Skeletal muscle tissue (tissue), 7 donors: ENCODE measurements around a stretch of chr16.

GRCh38 chr16:67000130-67001500, 12.2 kb downstream of the CES4A start:
- PRO-cap, 3 experiments = no peak in any of the 3 experiments
- RAMPAGE, long total RNA = no peak
- RRBS, 2 experiments = 4% methylated on average over 13 to 17 of the region's 101 CpGs

- PRO-cap, 3 experiments = no peak in any of the 3 experiments
- RAMPAGE, long total RNA = no peak
- RRBS, 2 experiments = no CpG with 5 or more reads among the region's 1 CpG
Measured at GRCh38 chr16:67038907-67039324, 10.0 kb downstream of the CBFB start.

GRCh38 chr16:67055796-67056243, 26.9 kb downstream of the CBFB start:
- PRO-cap, 3 experiments = no peak in any of the 3 experiments
- RAMPAGE, long total RNA = no peak
- RRBS, 2 experiments = no CpG with 5 or more reads among the region's 2 CpGs

GRCh38 chr16:67116498-67117166, 6.9 kb downstream of the PHAF1 start:
- PRO-cap, 3 experiments = no peak in any of the 3 experiments
- RAMPAGE, long total RNA = no peak
- RRBS, 2 experiments = no CpG with 5 or more reads among the region's 7 CpGs

DNA sequence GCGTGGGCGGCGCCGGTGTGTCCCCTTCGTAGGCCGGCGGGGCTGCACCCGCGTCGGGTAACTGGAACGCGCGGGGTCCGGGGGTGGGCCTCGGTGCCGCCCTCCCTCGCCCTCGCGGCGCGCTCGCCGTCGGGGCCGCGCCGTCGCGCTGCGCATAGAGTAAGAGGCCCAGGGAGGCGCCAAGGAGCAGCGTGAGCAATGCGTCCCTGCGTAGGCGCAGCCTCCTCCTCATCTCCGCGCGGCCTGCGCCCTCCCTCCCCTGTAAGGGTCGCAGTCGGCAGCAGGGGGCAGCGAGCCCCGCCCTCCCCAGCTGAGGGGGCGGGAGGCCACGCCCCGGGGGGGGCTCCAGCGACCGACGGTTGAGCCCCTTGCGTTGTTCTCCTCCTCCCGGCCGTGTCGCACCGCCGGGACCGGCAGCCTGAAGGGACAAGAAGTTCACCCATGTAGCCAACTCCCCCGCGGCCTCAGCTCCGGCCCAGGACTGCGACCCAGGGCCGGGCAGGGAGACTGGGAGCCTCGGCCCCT, 482 bp downstream of the B3GNT9 start:
- PRO-cap, 3 experiments = no peak in any of the 3 experiments
- RAMPAGE, long total RNA = no peak
- RRBS, 2 experiments = 4 to 5% methylated on average over 23 of the region's 62 CpGs

DNA sequence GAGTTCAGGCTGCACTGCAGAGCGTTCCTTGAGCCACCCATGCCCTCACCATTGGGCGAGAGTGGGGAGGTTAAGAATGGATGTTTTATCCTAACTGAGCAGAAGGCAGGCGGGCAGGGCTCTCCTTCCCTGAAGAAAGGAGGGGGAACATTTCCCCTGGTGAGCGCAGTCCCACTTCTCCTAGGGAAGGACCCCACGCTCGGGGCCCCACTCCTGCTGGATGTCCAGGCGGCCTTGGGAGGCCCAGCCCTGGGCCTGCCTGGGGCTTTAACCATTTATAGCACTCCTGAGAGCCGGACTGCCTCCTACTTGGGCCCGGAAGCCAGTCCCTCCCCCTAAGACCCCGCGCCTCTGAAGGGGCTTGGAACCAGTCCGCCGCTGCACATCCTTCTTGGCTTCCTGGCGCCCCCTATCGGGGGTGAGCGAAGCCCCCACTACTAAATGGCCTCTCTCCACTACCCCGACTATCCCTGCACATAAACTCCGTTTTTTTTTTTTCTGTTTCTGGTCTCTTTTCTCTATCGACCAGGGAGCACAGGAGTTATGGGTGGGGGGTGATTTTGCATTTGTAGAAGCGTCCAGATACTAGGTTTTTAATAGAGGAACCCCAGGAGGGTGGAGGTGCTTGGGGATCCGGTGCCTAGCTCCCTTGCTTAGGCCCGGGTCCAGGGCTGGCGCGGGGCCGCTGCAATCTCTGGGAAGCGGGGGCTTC, 5.1 kb downstream of the HSF4 start:
- PRO-cap, 3 experiments = no peak in any of the 3 experiments
- RAMPAGE, long total RNA = no peak
- RRBS, 2 experiments = no CpG with 5 or more reads among the region's 26 CpGs

DNA sequence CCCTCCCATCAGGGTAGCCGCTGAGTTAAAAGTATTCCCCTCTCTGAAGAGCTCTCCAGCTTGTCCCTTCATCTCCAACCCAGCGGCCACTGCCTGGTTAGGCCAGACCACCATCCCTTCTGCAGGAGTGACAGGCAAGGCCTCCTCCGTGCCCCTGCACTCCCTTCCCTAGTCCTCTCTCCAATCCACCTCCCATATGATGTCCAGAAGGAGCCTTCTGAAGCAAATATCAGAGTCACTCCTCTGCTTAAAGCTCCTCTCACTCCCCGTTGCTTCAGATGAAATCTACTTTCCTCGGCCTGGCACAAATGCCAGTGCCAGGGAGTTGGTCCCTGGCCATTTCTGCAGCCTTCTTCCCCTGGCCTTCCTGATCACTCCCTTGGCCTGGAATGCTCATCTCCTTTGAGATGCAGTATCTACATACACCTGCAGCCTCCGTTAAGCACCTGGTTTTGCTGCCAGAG, 6.3 kb downstream of the MATCAP1 start:
- PRO-cap, 3 experiments = no peak in any of the 3 experiments
- RAMPAGE, long total RNA = no peak
- RRBS, 2 experiments = no CpG with 5 or more reads among the region's 6 CpGs

- PRO-cap, 3 experiments = no peak in any of the 3 experiments
- RAMPAGE, long total RNA = no peak
- RRBS, 2 experiments = no CpG with 5 or more reads among the region's 4 CpGs
Measured at GRCh38 chr16:67206460-67206793, 7.5 kb downstream of the ELMO3 start.

DNA sequence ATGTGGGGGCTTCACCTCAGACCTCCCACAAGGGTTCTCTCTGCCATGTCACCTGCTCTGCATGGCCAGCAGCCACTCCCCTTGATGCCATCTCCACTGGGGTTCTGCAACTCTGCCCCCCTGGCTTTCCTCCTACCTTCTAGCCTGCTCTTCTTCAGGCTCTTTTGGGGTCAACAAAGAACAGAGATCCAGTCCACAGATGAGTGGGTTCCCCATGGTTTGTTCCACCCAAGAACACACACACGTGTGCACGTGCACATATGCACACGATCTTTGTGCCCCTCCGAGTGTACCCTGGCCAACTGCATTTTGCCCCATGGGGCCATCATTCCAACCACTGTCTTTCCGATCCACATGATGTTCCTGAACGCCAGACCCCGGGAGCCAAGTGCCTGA, 10.5 kb upstream of the TMEM208 start:
- PRO-cap, 3 experiments = no peak in any of the 3 experiments
- RAMPAGE, long total RNA = no peak
- RRBS, 2 experiments = no CpG with 5 or more reads among the region's 7 CpGs

DNA sequence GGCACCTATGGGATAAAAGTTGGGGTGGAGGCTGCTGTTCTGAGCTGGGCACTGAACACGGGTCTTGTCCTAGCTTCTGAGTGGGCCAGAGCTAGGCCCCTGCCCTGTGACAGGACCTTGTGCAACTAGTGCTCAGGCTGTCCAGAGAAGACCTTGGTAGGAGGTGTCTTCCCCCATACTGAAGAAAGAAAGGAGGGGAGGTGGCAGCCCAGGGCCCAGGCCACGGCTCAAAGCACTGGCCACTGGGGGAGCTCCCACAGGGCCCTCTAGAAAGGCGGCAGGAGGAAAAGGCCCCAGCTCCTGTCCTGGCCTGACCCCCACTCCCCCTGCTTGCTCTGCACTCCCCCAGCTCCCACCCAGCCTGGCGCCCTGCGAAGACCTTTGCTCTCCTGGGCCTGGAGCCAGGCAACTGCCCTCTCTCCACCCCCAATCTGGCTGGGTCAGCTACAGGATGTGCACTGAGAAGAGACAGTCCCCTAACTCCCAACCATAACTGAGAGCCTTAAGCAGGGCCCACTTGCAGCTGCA, 15.1 kb downstream of the HSD11B2 start:
- PRO-cap, 3 experiments = no peak in any of the 3 experiments
- RAMPAGE, long total RNA = no peak
- RRBS, 2 experiments = no CpG with 5 or more reads among the region's 5 CpGs

DNA sequence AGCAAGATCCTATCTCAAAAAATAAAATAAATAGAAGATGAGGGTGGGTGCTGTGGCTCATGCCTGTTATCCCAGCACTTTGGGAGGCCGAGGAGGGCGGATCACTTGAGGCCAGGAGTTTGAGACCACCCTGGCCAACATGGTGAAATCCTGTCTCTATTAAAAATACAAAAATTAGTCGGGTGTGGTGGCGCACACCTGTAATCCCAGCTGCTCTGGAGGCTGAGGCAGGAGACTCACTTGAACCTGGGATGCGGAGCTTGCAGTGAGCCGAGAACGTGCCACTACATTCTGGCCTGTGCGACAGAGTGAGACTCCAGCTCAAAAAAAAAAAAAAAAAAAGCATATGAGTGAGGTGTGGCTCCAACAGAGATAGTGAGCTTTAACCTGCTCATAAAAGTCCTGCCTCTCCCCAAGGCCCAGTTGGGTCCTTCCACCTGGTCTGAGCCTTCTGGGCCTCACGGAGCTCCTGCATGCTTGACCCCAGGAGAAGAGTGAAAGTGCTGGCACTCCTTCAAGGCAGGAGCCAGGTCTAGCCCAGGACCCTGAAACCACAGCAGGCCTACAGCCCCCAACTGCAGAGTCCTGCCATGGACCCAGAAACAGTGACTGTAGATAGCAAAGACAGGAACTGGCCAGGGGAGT, 17.5 kb downstream of the HSD11B2 start:
- PRO-cap, 3 experiments = no peak in any of the 3 experiments
- RAMPAGE, long total RNA = no peak
- RRBS, 2 experiments = no CpG with 5 or more reads among the region's 9 CpGs

DNA sequence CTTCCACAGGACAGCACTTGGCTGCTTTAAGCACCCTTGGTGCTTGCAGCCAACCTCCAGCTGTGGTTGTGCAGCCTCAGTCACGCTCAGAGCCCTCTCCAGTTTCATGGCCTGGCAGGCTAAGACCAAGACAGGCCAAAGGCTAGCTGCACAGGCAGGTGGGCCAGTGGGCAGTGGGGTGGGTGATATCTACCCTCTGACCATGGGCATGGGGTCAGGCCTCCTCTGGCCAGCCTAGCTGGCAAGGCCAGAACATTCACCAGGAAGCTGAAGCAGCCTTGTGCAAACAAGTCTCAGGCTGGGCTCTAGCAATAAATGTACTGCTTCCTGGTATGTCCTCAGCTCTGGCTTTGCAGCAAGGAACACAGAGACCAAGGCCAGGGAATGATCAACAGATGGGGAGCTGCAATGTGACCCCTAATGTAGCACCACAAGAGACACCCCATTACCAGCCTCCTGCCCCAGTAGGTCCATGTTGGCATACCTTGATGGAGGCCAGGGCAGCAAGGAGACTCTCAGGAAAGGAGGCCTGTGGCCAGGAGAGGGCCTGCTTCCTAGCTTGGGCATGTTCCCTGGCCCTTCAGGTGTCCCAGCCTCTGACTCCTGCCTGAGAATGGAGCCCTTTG, 20.9 kb downstream of the HSD11B2 start:
- PRO-cap, 3 experiments = no peak in any of the 3 experiments
- RAMPAGE, long total RNA = no peak
- RRBS, 2 experiments = no CpG with 5 or more reads among the region's 1 CpG

DNA sequence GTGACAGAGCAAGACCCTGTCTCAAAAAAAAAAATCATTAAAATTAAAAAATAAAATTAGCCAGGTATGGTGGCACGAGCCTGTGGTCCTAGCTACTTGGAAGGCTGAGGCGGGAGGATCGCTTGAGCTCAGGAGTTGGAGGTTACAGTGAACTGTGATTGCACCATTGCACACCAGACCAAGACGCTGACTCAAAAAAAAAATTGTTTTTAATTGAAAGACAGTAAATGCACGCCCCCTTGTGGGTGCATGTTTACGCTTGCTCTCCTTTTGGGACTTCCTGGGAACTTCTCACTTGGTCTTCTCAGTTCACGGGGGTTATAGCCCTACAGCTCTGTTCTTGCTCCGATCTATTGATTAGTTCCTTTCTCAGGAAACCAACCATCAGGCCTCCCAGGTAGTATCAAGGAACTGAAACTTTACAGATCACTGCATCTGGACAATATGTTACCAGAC, 14.3 kb upstream of the RIPOR1 start:
- PRO-cap, 3 experiments = no peak in any of the 3 experiments
- RAMPAGE, long total RNA = no peak
- RRBS, 2 experiments = no CpG with 5 or more reads among the region's 8 CpGs

GRCh38 chr16:67518428-67519157, 10.0 kb upstream of the RIPOR1 start:
- PRO-cap, 3 experiments = no peak in any of the 3 experiments
- RAMPAGE, long total RNA = no peak
- RRBS, 2 experiments = 63 to 75% methylated on average over 2 of the region's 15 CpGs

GRCh38 chr16:67539859-67540987, 11.6 kb downstream of the RIPOR1 start:
- PRO-cap, 3 experiments = no peak in any of the 3 experiments
- RAMPAGE, long total RNA = no peak
- RRBS, 2 experiments = 85 to 100% methylated on average over 2 of the region's 29 CpGs

- PRO-cap, 3 experiments = no peak in any of the 3 experiments
- RAMPAGE, long total RNA = no peak
- RRBS, 2 experiments = no CpG with 5 or more reads among the region's 16 CpGs
Measured at GRCh38 chr16:67546336-67547568, 15.6 kb upstream of the CTCF start.

DNA sequence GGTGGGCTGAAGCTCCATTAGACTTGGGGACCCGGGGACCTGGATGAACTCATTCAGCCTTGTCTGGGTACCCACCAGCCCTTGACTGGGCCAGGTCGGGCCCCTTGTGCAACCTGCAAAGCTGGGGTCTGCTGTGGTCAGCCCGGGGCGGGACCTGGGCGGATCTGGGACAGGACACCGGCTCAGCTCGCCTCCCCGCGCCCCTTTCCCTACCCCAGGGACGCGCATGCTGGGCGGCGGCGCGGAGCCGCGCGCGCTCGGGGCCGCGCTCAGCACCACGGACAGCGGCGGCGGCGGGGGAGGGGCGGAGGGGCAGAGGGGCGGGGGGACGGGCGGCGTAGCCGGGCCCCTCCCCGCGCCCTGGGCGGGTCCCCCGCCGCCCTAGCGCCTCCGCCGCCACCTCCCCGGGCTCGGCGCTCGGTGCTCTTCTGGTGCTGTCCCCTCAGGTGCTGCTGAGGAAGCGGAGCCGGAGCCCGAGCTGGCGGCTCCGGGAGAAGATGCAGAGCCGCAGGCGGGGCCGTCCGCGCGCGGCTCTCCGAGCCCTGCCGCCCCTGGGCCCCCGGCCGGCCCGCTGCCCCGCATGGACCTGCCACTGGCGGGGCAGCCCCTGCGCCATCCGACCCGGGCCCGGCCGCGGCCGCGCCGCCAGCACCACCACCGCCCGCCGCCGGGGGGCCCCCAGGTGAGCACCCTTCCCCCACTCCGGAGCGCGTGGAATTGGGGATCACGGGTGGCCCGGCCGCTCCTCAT, 7.3 kb downstream of the ACD start:
- PRO-cap, 3 experiments = no peak in any of the 3 experiments
- RAMPAGE, long total RNA = no peak
- RRBS, 2 experiments = 4% methylated on average over 36 to 42 of the region's 83 CpGs

GRCh38 chr16:67676456-67677077, 10.0 kb downstream of the C16orf86 start:
- PRO-cap, 3 experiments = no peak in any of the 3 experiments
- RAMPAGE, long total RNA = no peak
- RRBS, 2 experiments = no CpG with 5 or more reads among the region's 6 CpGs

- PRO-cap, 3 experiments = no peak in any of the 3 experiments
- RAMPAGE, long total RNA = no peak
- RRBS, 2 experiments = no CpG with 5 or more reads among the region's 5 CpGs
Measured at GRCh38 chr16:67772976-67773463, 33.3 kb downstream of the RANBP10 start.

DNA sequence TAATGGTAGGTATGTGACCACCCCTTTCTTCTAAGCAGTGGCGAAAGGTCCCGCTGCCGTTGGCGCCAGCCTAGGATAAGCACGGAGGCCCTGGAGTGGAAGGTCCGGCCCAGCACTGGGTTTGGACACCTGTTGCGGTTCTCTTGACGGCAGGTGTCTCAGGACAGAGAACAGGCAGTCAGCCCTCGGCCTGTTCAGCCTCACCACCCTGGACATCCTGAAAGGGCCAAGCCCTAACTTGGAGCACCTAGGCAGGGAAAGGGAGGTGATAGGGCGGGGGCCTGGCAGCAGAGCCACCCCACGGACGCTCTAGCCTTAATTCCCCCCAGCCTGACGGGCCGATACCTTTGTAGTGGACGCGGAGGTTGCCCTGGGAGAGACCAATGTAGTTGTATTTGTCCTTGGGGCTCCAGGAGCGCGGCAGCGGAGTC, 388 bp downstream of the RANBP10 start:
- PRO-cap, 3 experiments = no peak in any of the 3 experiments
- RAMPAGE, long total RNA = no peak
- RRBS, 2 experiments = no CpG with 5 or more reads among the region's 19 CpGs